ENCODE measurements around a stretch of chr15.

DNA sequence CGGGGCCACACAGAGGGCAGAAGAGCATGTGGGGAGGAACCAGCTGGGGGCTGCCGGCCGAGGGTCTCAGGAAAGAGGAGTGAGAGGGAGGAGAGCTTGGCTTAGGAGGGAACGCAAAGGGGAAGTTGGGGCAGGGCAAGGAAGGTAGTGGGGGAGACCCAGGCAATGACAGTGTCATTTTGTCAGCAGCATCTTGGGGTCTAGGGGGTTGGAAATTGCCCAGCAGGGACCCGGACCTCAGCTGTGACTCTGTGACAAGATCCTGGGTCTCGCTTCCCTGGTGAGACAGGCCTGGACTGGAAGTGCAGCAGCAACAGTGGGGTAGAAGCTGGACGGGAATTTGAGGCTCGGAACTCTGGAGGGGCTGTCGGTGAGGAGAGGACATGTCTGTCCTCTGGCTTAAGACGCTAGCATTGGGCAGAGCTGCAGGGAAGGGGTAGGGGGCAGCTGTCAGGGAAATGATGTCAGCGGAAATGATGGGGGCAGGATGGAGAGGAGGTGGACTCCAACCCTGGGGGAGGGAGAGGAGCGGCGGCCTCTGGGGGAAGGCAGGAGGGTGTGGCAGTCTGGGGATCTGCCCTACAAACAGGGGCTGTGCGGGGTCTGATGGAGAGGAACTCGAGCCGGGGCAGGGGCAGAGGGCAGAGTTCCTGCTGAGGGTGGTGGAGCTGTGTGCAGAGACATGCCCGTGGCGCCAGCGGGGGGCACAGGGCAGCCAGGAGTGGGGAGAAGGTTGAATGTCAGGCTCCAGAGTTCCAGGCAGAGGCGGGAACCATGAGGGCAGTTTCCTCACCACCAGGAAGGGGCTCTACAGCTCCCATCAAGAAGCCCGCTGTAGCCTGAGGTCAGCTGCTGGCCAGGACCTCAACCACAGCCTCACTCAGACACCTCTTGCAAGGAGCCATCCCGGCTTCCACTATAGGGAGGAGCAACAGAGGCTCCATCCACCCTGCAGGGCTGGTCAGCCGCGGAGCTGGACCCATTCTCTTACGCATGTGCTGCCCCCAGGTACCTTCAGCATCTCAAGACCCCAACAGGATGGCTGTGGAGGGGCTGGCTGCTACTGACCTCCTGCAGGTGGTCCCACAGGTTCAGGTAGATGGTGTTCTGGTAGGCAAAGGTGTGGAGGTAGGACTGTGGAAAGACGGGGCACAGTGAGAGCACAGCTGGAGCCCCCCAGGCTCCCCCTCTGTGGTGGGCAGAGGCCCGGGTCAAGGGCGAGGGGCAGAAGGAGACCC is 12.1 kb downstream of the ANPEP start:
- RRBS = no CpG with 5 or more reads among the region's 28 CpGs

GRCh38 chr15:89803472-89804663 is 10.8 kb downstream of the ANPEP start:
- RRBS = 96% methylated on average over 4 of the region's 45 CpGs

GRCh38 chr15:89824019-89824696 is 9.5 kb upstream of the ANPEP start:
- RRBS = no CpG with 5 or more reads among the region's 16 CpGs

GRCh38 chr15:89865158-89865701 is 28.6 kb downstream of the AP3S2 start:
- RRBS = no CpG with 5 or more reads among the region's 2 CpGs

GRCh38 chr15:90019595-90020668 is 18.8 kb downstream of the ZNF710 start:
- RRBS = 90% methylated on average over 1 of the region's 27 CpGs

- RRBS = no CpG with 5 or more reads among the region's 10 CpGs
Measured at GRCh38 chr15:90047944-90048603, 47.0 kb downstream of the ZNF710 start.

DNA sequence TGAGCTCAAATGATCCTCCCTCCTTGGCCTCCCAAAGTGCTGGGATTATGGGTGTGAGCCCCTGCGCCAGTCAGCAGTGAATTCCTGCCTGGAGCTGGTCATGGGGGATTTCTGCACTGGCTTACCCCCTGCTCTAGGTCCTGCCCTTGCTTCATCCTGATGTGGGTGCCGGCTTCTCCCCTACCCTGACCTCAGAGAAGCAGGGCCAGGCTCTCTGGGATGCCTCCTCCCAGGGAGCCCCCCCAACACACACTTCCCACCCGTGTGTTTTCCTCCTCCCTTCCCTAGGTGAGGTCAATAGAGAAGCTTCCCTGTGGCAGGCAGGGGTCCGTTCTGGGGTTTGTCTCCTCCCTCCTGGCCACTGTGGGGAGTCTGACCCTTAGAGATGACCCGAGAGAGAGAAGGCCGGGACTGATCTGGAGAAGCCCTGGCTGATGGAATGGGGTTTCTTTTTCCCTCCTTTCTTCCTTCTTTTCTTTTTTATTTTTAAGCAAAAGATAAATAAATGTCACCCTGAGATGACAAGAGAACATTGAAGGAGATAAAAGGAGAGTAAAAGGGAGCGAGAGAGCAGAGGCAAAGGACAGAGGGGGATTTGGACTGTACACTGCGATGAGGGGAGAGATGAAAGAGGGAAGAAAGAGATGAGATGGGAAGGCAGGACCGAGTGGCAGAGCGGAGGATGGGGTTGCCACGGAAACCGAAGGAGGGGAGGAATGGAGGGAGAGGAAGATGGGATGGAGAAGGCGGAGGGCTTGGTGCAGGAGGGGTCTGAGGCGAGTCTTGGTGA is 48.5 kb downstream of the IDH2 start:
- RRBS = no CpG with 5 or more reads among the region's 14 CpGs

- RRBS = no CpG with 5 or more reads among the region's 6 CpGs
Measured at GRCh38 chr15:90096910-90097327, 5.3 kb downstream of the IDH2 start.

GRCh38 chr15:90104410-90105118 is 2.3 kb upstream of the IDH2 start:
- RRBS = 93% methylated on average over 1 of the region's 10 CpGs

- RRBS = no CpG with 5 or more reads among the region's 12 CpGs
Measured at GRCh38 chr15:90154929-90155546, 46.1 kb upstream of the SEMA4B start.

DNA sequence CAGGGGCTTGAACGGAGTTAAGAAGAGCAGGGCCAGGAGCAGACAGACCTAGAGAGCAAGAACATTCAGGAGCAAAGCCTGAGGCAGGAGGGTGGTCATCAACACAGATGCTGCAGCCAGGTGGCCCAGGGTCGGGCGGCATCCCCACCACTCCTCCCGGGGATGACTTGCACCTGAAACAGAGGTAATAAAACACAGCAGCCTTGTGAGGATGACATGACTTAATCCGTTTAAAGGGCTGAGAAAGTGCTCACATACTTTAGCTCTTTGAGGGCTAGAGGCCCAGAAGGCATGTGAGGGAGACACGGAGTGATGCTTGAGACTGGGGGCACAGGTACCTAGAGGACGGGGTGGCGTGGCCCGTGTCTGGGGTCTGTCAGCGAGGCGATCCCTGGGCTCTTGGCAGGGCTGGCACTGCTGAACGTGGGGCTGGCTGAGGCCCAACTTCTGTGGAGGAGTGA is 9.3 kb downstream of the SEMA4B start:
- RRBS = no CpG with 5 or more reads among the region's 12 CpGs

GRCh38 chr15:90214807-90215179 is 13.7 kb downstream of the SEMA4B start:
- RRBS = no CpG with 5 or more reads among the region's 5 CpGs

GRCh38 chr15:90221236-90221850 is 12.4 kb downstream of the CIB1 start:
- RRBS = no CpG with 5 or more reads among the region's 13 CpGs

GRCh38 chr15:90234449-90234966 is 499 bp downstream of the GDPGP1 start:
- RRBS = no CpG with 5 or more reads among the region's 12 CpGs

DNA sequence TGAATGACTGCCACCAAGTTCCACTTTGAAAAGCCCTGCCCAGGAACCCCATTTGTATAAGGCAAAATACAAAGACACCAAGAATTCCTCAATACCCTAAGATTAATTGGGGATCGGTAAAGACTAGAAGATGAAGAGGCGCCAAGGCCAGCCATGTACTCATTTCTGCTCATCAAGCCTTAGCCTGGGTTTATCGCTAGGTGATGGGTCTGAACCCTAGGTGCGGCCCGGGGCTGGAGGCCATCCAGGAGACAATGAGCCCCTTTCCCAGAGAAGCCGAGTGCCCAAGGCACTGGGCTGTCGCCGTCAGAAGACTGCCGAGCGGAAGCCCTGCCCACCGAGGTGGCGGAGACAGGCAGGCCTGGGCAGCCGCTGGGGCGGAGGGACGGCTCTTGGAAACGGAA is 428 bp upstream of the NGRN start:
- RRBS = no CpG with 5 or more reads among the region's 16 CpGs

GRCh38 chr15:90272331-90273332 is 7.2 kb downstream of the NGRN start:
- RRBS = 76% methylated on average over 2 of the region's 11 CpGs

DNA sequence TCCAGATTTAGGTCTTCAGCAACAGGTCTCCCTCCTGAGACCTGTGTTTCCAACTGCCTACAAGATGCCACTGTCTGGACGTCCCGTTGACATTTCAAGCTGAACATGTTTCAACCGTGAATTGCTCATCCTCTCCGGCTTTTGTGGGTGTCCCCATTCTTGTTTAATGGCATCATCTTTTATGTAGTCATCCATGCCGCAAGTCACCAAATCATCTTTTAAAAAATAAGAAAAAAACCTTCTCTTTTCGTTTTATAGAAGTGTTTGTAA is 26.6 kb downstream of the IQGAP1 start:
- RRBS = no CpG with 5 or more reads among the region's 6 CpGs

GRCh38 chr15:90419715-90420479 is 31.9 kb downstream of the IQGAP1 start:
- RRBS = no CpG with 5 or more reads among the region's 8 CpGs

DNA sequence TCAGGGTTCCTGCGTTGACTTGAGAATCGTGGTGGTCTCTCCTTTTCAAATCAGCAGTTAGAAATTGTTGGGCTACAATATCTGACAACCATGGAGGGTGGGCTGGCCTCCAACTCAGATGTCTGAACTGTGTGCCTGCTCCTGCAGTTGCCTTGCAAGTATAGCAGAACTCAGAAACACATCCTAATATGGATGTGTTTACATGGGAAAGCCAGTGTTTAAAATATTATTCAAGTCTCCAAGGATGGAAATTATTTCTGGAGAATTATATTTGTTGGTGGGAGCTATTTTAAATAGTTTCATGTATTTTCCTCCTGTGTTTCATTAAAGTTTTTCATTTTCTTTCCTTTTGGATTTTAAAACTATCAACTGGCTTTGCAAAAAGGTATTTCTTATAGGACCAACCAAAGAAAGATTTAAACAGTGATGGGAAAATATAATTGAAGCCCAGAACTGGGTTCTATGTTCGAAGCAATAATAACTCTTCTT is 80.2 kb downstream of the CRTC3 start:
- RRBS = no CpG with 5 or more reads among the region's 3 CpGs

Data from AG08470 (cell line).